Neutrophil (primary cell): Measurements from ENCODE around the genes SP1 and AMHR2.

DNA sequence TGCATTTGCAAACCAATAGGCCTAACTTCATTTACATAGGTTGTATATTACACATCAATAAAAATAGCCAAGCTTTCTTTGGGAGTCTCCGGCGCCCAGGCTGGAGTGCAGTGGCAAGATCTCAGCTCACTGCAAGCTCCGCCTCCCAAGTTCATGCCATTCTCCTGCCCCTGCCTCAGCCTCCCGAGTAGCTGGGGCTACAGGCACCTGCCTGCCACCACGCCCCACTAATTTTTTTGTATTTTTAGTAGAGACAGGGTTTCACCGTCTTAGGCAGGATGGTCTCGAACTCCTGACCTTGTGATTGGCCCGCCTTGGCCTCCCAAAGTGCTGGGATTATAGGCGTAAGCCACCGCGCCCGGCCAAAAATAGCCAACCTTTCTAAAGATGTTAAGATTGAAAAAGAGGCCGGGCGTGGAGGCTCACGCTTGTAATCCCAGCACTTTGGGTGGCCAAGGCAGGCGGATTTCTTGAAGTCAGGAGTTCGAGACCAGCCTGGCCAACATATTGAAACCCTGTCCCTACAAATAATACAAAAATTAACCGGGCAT lies 2.5 kb downstream of the KRT8 start:
- PRO-cap = no peak

- PRO-cap = no peak
These were observed 3.6 kb upstream of the KRT8 start for GRCh38 chr12:52908492-52908928.

DNA sequence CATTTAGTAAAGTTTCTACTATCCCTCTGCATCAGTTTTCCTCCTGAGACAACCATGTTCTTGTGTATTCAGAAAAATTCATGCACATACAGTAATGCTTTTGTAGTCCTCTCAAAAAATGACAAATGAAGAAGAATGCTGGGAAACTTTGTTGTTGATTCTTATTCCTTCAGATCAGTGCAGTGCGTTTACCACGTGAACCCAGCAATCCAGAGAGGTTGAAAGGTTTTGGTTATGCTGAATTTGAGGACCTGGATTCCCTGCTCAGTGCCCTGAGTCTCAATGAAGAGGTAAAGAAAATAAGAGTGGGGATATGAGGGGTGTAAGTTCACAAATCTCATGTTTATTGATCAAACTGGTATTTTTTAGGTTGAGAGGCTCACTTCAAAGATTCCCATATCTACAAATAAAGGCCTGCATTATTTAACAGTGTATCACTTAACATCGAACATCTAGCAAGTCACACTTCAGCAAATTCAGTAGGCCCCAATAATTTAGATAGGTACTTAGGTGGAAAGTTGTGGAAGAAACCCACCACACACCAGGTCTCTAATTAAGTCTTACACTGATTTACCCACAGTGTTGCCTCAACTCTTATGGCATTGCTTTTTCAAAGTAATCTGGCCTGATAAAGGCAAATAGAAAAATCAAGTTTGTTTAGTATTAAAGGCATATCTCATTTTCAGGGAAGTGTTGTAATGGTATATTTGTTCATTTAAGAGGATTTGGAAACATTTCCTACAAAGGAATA lies 13.7 kb downstream of the EIF4B start:
- PRO-cap = no peak

DNA sequence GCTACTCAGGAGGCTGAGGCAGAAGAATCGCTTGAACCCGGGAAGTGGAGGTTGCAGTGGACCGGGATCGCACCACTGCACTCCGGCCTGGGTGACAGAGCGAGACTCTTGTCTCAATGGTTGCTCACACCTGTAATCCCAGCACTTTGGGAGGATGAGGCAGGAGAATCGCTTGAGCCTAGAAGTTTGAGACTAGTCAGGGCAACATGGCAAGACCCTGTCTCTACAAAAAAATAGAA lies 6.5 kb upstream of the TNS2 start:
- PRO-cap = no peak

- PRO-cap = no peak
These were observed 5.7 kb downstream of the TNS2 start for GRCh38 chr12:53055522-53056086.

DNA sequence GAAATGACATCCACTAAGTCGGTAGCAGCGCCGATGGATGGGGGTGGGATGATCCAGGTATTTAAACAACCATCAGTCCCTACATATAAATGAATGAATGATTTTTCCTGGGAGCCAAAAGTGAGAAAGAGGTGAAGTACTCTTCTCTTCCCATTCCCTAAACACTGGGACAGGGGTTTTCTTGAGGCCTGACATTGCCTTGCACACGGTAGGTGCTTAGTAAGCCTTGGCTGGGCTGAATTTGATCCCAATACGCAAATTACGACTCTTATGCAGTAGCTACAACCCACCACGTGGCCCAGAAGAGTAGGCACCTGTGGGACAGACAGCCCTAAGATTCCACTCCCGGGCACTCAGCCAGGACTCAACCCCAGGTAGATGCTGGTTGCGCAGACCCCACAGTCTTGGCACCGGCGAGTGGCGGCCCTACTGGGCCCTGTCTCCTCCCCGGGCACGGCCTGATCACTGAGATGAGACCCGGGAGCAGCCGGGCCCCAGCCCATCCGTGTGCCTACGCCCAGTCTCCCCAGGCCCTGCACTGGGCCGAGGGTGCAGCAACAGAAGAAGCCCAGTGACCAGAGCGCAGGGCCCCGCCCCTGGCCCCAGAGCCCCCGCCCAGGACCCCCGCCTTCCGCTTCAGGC lies 449 bp downstream of the SPRYD3 start:
- PRO-cap = no peak

GRCh38 chr12:53123103-53123789 lies 20.0 kb downstream of the SOAT2 start:
- PRO-cap = no peak

- PRO-cap = no peak
These were observed 12.8 kb upstream of the CSAD start for GRCh38 chr12:53193361-53193996.

DNA sequence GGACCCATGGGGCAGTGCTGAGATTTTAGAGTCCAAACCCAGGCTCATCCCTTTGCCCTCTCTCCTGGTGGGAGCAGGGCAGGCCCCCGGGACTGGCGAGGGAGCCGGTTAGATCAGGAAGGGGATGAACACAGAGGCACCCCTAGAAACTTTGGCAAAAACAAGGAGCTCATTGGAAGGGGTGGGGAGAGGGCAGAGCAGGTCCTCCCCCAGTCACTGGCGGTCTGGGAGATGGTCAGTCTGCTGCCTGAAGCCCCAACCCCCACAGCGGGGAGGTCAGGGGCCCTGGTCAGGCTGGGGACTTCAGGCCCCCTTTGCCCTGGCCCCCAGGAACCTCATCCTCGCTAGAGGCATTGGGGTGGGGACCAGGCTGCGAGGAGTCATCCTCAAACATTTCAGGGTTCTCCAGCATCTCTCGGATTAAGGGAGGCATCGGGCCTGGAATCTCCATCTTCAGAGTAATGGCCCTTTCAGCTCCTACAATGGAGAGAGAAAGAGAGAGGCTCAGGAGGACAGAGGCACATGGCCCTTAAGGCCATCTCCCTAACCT lies 4.4 kb upstream of the ITGB7 start:
- PRO-cap = no peak

- PRO-cap = no peak
These were observed 9.7 kb downstream of the RARG start for GRCh38 chr12:53222312-53222610.

DNA sequence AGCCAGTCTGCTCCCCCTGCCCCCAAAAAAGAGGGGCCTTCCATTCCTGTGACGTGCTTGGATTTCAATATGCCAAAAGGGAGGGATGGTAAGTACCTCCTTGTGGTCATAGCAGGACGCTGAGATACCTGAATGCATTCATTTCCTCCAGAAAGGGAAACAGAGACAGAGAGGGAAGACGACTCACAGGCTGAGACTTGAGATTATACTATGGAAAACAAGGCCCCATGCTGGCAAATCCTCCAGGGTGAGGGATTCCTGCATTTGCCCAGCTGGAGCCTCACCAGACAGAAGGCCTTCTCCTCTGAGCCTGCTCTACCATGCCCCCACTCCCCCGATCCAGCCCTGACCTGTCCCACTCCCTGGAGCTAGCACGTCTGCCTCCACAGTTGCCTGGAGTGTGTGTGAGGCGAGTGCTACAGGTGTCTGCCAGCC lies 3.9 kb upstream of the RARG start:
- PRO-cap = no peak

DNA sequence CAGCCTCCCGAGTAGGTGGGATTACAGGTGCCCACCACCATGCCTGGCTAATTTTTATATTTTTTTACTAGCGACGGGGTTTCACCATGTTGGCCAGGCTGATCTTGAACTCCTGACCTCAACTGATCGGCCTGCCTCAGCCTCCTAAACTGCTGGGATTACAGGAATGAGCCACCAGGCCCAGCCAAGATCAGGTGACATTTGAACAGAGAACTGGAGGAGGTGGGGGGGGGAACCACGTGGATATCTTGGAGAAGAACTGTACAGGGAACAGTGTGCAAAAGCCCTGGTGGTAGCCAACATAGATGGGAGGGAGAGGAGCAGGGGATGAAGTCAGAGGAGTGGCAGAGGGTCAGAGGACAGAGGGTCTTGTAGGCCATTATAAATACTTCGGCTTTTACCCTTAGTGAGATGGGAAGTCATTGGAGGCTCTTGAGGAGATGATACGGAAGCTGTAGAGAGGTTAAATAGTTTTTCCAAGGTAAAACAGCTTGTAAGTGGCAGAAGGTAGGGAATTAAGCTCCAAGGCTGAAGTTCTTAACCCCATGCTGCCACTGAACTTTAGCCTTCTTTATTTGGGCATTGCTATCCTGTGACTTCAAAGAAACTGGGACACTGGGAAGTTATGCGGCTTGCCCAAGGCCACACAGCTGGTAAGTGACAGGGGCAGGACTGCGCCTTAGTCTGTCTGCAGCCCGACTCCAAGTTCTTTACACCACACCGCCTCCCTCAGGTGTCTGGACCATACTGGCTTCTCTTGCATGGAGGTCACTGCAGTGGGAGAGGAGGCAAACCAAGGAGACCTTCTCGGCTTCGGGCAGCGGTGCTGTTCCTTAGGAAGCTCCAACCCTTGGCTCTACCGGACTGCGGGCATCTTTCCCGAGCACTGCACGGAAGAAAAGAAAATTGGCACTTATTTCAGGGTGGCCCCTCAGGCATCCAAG lies 651 bp upstream of the MFSD5 start:
- PRO-cap = no peak

DNA sequence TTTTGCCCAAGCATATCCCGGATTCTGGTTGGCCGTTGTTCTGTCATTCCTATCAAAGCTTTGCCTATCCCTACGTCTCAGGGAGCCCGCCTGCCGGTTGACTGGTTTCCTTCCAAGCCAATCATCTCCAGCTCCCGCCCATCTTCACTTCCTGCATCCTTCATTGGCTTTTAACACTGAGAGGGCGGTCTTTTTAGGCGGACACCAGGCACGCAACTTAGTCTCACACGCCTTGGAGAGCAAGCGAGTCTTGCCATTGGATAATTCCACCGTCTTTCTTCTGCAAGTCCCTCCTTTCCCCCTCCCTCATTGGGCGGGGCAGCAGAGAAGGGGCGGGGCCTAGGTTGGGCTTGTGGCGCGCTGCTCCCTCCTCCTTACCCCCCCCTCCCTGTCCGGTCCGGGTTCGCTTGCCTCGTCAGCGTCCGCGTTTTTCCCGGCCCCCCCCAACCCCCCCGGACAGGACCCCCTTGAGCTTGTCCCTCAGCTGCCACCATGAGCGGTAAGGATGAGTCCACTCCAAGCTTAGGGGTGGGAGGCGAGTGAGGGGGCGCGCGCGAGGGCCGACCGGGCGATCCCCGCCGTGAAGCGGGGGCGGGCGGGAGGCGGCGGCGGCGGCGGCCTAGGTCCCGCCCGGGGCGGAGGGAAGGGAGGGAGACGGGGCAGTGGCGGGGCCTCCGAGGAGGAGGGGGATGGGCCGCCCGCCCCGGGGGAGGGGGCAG lies at the start of gene SP1:
Gene SP1, plus strand, starts transcription at position 377 of the 719 bp plus-strand sequence.
- PRO-cap = unidirectional peak, plus-strand start at position 391 of the sequence

DNA sequence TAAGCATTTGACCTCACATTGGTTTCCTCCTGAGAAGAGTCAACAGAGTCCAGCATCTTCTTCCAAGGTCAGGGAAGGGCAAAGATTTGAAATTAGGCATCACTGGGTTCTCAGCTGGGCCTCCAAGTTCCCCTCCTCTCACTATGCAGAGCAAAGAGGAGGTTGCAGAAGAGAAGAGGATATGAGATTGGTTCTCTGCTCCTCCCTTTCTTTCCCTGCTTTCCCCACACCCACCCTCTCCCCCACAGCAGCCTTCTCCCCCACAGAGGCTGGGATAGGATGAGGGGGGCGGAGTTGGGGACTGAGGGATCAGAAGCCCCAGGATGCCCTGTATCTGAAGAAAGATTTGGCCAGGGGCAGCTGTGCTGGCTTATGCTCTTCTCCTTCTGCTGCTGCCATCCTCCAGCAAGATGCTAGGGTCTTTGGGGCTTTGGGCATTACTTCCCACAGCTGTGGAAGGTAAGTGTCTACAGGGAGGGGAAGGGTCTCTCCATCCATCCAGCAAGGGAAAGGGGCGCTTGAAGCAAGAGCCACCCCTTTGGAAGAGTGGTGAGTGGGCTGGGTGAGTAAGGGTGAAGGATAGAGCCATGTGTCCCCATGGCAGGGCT lies at the start of gene AMHR2:
Gene AMHR2, plus strand, starts transcription at position 331 of the 608 bp plus-strand sequence.
- PRO-cap = no peak

GRCh38 chr12:53483405-53484150 lies 15.7 kb downstream of the MAP3K12 start:
- PRO-cap = no peak

DNA sequence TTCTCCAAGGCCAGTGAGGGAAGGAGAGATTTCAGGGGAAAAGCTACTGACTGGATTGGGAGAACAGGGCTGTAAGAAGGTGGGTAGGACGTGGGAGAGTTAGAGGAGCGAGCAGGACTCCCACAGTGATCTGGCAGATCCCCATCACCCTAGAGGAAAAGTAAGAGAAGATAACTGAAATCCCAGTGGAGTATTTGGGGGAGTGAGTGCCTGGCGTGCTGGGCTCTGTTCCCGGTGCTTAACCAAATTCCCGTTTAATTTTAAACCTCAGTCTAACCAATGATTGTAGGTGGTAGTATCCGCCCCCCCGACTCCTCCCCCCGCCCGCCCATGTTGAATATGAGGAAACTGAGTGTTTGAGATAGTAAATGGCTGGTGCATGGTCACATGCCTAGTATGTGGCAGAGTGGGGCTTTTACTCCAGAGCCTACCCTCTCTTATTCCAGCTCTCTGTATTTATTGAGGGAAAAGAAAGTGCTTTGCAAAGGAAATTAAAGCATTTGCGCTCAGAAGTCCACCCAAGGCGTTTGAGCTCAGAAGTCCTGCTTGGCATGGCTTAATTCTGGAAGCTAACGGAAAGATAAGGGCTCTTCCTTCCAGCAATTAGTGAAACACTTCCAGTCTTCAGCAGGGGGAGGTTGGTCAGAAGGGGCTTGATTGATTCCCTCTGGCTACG lies 1.3 kb downstream of the TARBP2 start:
- PRO-cap = no peak

DNA sequence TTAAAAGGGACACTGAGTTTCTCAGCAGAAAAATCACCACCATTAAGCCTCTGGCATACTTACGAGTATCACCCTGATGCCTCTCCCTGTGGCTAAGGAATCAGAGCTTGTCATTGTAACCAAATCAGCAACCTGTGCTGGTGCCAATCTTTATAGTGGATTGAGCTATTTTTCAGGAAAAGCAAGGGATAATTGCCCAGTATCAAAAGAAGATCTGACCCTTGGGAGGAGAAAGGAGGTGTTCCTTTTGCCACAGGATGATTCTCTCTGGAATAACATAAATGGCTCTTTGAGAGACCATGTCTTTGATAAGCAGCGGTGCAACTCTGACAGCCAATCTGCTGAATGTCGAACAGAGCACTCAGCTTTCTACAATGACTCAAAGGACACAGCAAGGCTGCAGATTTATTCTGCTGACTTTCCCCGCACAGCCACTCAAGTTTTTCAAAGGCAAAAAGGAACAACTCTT lies 34.7 kb downstream of the ATF7 start:
- PRO-cap = no peak

DNA sequence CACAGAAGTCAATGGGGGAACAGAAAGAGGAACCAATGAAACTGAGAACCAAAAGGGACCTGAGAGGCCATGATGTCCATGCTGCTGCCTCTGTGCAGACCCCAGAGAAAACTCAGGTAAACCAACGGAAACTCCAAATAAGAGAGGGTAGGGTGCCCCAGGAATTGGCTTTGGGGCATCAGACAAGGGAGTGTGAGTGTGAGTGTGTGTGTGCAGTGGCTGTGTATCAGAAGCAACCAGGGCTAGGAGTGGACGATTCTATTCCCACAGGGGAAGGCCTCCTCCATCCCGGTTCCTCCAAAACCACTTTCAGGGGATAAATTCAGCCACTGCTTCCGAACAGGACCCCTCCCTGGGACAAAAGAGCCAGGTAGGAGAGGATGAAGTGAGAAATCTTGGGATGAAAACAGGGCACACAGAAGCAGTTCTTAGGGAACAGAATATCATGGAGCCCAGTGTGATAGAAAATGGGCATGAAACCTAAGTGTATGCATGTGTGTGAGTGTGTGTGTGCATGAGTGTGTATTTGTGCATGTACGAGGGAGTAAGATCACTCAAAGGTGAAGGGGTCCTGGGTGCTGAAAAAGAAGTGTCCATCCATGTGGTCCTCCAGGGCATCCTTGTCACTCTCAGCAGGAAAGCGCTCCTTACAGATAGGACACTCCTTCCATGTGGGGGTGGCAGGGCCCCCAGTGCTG lies 15.7 kb downstream of the CALCOCO1 start:
- PRO-cap = no peak

GRCh38 chr12:53750743-53751840 lies 23.8 kb upstream of the CALCOCO1 start:
- PRO-cap = no peak

DNA sequence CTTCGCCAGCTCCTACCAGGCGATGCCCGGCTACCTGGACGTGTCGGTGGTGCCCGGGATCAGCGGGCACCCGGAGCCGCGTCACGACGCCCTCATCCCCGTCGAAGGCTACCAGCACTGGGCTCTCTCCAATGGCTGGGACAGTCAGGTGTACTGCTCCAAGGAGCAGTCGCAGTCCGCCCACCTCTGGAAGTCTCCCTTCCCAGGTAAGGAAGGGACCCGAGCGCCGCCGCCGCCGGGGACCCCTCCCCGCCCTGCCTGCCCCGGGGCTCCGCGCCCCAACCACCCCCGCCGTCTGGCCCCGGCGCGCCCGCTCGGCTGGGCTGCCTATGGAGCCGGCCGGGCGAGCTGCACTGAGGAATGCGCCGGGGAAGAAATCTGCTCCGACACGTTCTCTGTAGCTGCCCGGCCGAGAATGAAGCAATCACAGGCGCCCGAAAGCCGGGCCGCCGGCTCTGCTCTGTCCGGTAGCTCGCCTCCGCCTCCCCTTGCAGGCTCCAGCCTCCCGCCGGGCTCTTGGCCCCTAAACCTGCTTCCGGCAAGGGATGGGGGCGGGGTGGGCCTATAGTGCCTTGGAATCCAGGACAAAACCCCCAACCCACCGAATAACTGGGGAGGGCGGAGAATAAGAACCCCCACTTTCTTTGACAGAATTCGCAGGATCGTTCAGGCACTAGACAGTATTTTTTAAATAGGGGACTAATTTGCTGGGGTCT lies 964 bp downstream of the HOXC13 start:
- PRO-cap = no peak